ENCODE data around the gene POSTN.

- PRO-cap = no peak
Observed at GRCh38 chr13:36303883-36304782, 6.5 kb upstream of the CCDC169 start.

DNA sequence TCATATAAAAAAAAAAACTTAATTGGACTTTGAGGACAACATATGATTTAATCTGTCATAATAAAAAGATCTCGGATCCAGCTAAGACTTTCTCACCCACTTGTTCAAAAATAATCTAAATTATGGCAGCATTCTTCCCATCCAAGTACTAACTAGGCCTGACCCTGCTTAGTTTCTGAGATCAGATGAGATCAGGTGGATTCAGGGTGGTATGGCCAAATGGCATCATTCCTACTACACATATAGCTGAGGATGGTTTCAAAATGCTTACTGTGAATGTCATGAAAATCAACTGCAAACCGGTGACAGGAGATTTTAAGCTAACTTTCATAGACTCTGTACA is 20.9 kb upstream of the RFXAP start:
- PRO-cap = unidirectional peak, minus-strand start at position 195 of the sequence

DNA sequence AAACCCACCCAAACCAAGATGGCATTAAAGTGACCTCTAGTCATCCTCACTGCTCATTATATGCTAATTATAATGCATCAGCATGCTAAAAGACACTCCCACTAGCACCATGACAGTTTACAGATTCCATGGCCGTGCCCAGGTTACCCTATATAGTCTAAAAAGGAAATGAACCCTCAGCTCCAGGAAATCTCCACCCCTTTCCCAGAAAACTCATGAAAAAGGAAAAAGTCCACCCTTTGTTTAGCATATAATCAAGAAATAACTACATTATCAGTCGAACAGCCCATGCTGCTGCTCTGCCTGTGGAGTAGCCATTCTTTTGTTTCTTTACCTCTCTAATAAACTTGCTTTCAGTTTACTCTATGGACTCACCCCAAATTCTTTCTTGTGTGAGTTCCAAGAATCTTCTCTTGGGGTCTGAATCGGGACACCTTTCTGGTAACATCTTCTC is 43.4 kb downstream of the RFXAP start:
- PRO-cap = no peak

DNA sequence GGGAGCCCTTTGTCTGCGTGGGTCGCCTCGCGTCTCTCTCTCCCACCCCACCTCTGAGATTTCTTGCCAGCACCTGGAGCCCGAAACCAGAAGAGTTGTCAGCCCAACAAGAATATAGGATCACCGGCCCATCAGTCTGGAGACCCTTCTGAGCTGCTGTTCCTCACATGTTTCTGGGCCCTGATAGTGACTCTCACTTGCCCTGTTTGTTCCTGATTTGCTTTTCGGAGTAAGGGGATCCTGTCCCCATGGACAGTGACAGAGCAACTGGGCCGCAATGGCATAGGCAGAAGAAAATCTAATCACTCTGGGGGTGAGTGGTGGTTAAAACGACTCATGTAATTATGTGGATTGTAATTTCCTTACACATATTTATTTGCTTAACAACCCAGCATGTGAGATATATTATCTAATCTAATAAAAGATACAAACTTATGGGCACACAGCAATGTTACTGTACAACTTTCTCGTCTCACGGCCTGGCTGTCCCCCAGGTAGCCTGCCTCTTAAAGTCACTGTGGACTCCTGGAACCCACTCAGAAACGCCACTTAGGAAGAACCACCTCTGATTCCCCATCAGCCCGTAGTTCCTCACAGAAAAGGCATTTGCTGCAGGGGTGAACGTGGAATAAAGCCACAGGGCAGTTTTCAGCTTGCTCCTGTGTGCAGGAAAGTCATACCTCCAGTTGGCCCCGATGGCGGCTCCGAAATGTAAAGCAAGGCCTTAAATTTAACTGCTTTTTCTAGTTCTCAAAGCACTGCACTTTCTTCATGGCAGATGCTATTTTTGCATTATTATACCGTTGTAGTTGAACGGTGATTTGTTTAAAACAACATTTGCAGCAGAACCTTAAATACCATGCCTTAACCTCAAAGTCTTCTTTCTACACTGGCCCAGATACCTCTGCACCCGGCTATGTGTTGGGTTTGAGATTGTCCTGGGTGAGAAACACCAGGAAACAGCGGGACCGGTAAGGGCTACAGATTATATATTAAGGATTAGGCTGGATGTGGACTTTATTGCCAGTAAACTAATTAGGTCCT is 868 bp upstream of the SMAD9 start:
- PRO-cap = no peak

GRCh38 chr13:37598543-37599004 is at the start of gene POSTN:
TSS of gene POSTN (minus strand) at chr13:37598768.
- PRO-cap = no peak

GRCh38 chr13:38125582-38125906 is 224.1 kb upstream of the UFM1 start:
- PRO-cap = no peak

- PRO-cap = no peak
Observed at GRCh38 chr13:38146812-38147299, 202.8 kb upstream of the UFM1 start.

DNA sequence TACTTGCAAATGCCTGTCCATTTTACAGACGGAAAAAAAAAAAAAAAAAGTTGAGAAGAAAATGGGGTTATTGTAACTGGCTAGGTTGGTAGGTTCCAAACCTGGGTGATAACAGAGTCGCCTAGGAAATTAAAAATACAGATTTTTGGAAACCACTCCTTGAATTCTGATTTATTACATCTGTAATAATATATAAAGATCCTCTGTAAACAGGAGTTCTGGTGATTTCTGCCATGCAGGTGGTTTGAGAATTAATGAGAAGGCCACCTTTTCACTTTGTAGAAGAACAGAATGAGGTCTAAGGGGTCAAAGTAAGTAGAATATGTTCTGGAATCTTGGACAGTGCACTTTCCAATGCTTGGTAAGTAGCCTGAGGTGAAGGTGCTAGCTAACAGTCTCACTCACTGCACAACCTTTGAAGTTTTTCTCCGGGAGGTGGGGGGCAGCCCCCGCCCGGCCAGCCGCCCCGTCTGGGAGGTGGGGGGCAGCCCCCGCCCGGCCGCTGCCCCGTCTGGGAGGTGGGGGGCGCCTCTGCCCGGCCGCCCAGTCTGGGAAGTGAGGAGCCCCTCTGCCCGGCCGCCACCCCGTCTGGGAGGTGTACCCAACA is 13.9 kb downstream of the UFM1 start:
- PRO-cap = no peak

DNA sequence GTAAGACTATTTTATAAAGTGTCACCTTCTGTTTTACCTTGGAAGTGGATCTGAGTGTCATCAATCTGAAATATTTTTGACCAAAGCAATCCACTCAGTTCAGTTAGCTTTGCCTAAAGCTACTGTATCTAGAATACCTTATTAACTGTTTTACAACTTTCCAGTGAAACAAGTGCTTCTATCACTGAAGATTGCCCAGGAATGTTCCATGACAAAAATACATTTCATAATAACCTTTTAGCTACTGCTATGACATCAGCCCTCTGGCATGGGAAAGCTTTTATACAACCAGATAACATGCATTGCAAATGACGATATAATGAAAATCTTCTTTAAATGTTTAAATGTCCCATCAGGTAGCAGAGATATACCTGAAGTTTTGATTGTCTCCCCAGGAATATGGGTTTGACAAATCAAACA is 72.2 kb downstream of the UFM1 start:
- PRO-cap = no peak

GRCh38 chr13:39022251-39022708 is 15.6 kb downstream of the PROSER1 start:
- PRO-cap = no peak

- PRO-cap = no peak
Observed at GRCh38 chr13:39365015-39365742, 237.8 kb downstream of the LHFPL6 start.

- PRO-cap = no peak
Observed at GRCh38 chr13:39452719-39453406, 150.1 kb downstream of the LHFPL6 start.

DNA sequence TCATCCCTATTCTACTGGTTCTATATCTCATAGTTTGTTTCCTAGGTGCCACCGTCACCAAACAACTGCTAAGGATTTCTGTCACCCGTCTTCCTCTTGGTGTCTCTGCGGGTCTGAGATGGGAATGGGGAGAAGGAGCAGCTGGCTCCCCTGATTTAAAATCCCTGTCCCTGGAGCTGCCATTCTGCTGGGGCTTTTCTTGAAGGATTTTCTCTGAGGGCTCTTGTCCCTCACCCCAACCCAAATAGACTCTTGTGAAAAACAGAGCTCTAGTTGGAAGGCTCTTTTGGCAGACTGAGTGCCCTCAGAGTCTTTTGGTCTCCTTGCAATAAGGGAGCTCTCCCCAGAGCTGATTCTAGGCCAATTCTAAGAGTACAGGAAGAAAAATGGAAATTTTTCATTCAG is 238.3 kb downstream of the COG6 start:
- PRO-cap = no peak

DNA sequence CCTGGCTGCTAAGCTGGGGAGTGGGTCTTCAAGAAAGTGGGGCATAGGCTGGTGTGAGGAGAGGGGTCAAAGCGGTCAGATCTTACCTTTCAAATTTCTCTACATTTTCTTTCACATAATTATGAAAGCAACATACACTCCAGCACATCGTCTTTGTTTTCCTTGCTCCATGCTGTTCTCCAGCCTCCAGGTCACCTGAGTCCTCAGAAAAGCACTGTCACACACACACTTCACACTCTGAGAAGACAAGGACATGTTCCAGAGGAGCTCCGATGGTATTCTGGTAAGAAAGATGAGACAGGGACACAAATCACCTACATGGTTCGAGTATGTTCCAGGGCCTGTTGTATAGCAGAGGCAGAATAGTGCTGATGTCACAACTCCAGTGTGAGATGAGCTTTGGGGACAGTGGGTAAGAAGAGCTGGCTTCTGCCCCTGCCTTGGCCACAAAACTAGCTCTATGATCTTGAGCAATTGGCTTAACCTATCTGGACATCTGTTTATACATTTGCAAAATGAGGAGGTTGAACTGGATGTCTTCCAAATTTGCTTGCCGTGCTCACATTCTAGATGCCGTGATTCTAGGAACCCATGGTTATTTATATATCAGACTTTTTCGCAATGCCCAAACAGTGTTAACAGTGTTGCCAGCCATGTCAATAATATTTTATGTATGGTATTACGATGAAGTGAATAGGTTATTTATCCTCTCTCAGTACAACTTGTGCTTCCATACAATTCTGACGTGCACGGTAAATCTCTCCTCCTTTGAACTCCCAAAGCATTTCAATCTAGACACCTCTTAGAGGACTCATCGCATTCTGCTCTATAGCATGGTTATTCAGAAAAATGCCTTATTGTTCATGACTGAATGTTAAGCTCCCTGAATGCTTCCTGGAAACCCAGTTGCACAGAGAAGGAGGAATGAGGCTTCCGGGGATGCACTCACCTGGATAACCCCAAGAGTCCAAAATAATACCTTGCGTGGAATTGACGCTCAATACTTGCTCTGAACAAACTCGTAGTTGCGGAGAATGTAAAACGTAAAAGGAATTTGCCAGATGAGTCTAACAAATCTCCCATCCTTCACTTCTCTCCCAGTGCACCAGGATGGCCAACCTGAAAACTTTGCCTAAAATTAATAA is 316.0 kb downstream of the FOXO1 start:
- PRO-cap = no peak

DNA sequence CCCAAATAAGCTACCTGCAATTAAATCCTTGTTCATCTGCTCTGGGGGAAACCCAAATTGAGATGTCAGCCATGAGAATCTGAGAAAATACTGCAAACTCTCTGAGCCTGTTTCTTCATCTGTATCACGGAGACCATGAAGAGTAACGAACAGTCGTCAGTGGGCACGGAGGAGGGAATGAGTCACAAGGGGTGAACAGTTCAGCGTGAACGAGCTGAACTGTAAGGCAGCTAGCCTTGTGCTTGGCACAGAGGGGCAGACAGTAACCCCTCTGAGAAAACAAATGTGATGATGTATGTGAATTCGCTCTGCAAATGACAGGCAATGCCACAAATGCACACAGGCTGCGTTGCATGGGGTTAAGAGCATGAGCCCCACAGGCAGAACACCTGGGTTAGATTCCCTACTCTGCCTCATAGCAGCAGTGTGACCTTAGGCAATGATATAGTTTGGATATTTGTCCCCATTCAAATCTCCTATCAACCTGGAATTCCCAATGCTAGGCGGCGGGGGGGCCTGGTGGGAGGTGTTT is 288.6 kb downstream of the FOXO1 start:
- PRO-cap = no peak

- PRO-cap = no peak
Observed at GRCh38 chr13:40477667-40478869, 188.4 kb downstream of the FOXO1 start.

DNA sequence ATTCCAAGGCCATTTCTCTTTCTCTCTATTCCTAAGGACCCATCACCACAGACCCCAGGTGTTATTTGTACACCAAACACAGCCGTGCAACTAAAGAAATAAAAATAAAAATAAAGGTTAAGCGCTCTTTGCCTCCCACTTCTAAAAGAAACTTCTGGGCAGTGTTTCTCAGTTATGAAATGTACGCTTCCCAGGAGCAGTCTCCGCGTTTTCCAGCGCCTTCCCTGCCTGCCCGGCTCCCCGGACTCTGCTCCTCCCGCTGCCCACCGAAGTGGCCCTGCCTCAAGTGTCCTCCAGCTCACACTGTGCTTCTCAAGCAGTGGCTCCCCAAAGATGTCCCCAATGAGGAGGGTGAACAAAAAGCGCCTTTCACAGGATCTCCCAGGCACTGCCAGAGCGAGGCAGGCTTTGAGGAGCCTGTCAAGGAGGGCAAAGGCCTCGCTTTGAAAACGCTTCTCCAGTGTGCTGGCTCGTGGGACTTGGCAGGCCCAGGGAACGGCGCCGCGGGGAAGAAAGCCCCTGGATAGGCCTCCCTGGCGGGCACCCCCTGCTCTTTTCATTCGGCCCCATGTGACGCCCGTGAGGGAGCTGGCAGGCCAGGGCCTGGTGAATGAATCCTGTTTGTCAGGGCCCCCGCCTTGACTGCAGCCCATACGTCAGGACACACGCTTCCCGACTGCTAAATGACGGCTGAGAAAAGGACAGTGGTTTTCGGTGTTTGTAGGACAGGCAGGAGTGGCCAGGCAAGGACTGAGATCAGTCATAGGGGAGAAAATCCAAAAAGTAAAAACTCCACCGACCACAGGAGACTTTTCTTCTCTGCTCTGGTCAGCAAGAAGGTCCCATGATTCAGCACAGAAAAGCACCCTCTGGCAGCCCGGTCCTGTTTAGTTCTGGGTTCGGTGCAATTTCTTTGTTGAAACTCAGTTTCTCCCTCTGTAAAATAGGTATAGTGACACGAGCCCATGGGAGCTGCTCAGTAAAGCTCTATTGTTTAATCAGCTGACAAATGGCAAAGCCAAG is 187.0 kb downstream of the FOXO1 start:
- PRO-cap = no peak

GRCh38 chr13:40485530-40486204 is 180.8 kb downstream of the FOXO1 start:
- PRO-cap = no peak

GRCh38 chr13:40786336-40786998 is 2.9 kb upstream of the SLC25A15 start:
- PRO-cap = no peak

DNA sequence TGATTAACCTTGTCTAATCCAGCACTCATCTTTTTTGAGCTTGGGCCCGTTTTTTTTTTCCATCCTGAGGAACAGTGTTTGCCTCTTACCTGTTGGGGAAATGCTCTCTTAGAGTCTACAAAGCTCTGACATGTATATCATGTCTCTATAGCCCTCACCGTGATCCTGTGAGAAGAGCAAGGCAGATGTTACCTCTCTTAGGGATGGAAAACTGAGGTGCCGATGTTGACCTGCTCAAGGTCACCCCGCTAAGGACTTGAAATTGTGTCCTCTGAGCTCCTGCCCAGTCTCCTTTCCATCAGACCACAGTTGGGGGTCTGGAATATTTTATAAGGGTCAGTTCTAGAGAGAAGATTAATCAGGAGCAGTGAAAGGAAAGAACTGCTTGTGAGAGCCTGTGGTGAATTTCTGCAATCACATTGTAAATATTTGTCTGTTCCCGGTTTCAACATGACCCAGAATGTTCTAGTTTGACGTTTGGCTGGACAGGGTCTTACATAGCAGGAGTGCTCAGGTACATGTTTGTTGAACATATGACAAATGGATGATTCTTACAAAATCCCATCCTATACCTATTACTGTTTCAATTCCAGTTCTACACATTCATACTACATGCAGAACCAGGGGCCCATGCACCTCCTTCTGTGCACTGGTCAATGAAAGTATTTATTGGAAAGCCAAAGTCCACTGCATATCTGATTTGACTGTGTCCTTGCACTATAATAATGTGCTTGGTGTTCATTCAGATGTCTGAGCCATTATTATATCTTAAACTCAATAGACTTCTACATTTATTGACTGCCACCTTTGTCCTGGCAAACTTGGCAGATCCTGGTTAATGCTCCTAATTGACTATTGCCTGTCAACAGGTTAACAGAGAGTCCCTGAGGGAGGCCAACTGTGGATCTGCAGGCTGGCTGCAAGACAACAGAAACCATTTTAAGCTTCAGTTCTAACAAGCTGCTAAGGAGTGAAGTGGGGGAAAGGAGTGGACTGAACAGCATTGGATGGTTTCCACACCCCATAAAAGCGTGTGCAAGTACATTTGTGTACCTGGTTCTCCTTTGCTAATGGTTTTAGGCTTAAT is 12.2 kb downstream of the SLC25A15 start:
- PRO-cap = no peak